Osteocyte (in vitro differentiated cells): ENCODE data around the genes AFM, RASSF6 and ODAPH.

DNA sequence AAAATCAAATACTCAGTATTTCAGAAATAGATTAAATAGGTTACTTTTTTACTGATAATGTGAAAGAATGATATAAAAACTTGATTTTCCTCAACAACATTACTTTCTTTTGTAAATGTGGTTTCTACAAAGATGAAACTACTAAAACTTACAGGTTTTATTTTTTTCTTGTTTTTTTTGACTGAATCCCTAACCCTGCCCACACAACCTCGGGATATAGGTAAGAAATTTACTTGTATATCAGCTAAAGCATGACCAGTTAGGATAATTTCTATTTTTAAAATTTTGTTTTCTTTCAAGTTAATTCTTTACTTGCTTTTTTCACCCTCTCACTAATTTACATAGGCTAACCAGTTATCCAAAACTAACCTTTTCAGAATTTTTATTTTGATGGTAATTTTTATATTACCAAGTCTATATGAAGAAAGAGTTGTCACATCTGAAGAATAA is at the start of gene AFM:
TSS of gene AFM (plus strand) at position 102 of the 450 bp plus-strand sequence.
- PRO-cap = no peak

DNA sequence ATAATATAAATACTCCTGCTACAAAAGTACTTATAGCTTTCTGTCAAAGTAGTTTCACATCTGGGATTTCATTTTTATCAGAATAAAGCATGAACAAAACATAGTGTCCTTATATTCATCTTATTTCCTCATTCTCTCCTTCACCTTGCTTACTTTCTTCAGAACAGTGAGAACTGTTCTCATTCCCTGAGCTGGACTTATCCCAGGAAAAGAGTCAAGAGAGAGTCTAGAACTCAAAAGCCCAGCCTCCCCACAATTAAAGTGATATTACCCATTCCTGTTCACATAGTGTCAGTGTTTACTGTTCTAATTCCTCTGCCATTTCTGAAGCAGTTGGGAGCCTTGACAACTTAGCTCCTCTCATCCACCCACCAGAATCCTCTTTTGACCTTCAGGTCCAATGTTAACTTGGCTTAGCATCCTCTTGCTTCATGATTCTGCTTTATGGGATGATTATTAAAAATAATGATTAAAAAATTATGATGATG is 42.9 kb downstream of the RASSF6 start:
- PRO-cap = no peak

DNA sequence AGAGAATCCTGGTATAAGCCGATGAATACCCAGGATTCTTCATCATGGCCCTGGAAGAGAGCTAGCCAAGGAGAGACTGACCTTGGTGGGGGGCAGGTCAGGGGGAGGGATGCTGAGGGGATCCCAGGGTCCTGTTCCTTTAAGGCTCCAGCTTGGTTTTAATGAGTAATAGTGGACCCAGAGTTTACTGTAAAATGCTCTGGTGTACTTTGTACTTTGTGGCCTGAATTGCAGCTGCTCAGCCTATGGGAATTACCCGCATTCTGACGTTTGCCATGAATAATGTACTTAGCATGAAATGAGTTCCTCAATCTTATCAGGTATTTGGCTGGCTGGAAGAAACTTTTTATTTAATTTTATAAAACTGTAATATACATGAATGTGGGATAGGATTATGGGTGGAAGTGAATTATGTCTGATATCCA is 16.8 kb downstream of the RASSF6 start:
- PRO-cap = no peak

DNA sequence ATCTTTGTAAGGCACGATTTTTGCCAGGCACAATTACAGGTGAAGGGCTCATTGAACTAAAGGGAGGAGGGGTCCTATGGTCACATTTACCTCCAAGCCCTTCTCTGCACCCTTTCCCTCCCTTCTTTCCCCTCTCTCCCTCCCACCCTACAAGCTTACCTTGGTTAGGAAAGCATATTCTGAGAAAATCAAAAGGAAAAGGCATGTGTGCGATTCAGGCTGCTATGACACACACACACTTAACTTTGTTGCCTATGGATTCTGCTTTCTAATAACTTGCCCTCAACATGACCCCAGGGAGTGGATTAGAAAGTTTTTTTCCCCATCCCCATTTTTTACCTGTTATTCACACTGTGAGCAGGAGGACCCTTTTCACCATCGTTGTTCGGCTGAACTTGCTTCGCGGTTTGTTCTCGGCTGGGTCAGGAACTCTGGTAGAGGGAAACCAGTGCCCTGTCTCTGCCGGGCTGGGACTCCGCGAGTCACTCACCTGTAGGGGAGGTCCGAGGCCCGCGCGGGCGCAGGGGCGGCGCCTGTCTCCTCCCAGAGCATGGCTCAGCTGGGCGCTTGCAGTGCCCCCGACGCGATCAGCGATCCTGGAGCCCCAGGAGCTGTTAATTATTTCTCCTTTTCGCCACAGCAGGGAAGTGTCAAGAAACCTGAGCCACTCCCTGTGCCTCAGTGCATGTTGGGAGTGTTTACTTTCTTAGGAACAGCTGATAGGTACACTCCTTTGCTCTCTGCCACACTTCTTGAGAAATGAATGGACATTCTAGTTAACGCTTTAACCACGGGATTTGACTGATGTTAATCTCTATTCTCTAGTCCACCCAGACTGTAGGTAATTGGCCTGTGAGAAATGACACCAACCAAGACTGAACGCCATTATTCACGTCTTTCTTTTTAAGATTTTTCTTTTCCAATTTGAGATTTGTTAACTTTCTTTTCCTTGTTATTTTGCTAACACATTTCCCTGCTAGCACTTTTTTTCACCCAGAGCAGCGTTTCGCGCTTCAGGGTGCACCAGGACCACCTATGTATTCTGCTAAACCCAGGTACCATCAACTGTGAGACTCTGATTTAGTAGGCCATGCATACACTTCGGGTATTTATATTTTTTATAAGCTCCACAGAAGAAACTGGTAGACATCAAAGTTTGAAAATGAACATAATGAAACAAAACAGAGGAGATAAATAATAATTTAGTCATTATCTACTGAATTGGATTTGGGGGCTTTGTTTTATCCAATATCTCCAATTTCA is at the start of gene RASSF6:
TSS of gene RASSF6 (minus strand) at position 488 of the 1,263 bp plus-strand sequence.
- PRO-cap = no peak

DNA sequence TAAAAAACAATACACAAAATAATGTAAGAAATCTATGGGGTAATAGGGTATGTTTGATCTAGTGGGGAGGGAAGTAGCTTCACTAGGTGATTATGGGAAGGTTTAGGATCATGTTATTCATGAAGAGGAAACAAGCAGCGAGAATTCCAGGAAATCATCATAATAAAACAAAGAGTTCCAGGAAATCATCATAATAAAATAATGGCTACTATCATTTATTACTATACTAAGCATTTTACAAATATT is 12.3 kb upstream of the CXCL8 start:
- PRO-cap = no peak

DNA sequence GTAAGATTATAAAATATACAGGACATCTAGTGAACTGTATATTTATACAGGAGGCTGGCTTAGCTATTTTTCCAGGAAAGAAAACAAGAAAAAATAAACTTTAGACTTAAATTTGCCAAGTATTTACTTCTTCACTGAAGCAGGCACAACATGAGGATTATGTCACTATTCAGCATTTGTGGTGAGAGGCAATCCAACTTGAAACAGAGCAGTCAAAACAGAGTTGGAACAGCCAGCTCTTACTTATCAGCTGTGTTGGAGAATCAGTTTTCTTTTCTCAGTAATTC is 6.7 kb downstream of the PF4V1 start:
- PRO-cap = no peak

- PRO-cap = no peak
Observed at GRCh38 chr4:73872752-73873362, 3.7 kb downstream of the CXCL1 start.

DNA sequence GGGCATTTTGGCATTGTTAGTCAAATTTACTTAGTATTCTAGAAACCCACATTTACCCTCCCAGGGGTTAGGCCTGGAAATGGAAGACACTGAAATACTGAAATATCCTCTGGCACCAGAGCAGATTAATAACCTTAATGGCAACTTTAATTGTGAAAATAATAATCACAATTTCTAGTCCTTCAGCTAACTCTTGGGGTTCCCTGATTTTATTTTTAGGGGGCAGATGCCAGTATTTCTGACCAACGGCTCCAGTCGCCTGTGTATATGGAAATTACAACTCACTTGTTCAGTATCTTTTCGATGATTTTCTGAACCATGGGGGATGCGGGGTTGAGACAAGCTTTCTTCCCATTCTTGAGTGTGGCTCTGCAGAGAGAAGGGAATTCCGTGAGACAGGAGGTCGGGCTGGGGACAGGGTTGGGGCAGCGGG is 665 bp downstream of the CXCL3 start:
- PRO-cap = no peak

- PRO-cap = no peak
Observed at GRCh38 chr4:74104345-74104538, 5.2 kb upstream of the CXCL2 start.

DNA sequence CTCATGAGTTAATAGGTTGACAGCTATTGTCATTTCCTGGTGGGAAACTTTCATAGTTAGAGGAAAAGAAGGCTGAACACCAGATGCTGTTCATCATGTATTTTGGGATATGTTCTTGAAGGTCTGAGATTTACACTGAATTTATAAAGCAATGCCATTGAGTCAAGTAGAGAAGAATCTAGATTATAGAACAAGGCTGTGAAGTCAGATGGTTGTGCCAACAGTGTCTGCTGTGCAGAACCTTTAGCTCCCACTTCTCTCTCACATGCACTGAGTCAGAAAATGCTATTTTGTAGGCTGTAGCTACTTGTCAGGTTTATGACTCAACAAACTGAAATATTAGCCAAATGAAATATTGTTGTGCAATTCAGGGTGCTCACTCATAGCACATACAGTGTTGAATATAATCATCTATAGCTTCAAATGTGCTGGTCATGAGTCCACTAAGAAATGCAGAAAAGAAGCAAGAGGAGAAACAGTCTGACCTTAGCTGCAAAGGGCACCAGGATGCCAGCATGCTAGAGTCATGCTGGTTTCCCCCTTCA is 10.0 kb upstream of the CXCL2 start:
- PRO-cap = unidirectional peak, minus-strand start at position 272 of the sequence

DNA sequence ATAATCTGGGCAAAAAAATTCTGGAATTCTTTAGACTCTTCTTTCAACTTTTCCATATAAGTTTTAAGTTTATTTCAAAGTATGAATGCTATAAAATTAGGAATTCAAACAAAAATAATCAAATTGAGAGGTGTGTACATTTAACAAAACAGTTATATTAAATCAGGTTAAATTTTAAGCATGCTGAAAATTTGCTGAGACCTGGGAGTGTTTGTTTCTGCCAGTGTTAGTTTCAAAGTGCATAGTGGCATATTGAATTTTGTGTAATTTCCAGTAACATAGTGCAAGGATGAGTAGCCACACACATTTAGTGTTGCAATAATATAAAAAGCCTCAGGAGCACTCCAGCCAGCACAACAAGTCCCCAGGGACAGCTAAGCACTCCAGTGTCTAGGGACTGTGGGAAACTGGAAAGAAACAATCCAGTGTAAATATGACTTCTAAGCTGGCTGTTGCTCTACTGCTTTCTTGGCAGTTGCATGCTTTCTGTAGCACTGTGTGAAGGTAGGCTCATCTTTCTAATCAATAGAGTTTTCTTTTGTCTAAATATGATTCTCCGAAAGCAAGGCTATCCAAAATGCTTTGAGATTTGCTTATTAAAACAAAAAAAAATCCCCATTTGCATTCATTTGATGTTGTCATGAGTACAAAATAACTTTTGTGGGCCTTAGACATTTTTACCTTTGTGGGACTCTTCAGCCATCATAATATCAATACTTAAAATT is 24.1 kb upstream of the CXCL2 start:
- PRO-cap = no peak

DNA sequence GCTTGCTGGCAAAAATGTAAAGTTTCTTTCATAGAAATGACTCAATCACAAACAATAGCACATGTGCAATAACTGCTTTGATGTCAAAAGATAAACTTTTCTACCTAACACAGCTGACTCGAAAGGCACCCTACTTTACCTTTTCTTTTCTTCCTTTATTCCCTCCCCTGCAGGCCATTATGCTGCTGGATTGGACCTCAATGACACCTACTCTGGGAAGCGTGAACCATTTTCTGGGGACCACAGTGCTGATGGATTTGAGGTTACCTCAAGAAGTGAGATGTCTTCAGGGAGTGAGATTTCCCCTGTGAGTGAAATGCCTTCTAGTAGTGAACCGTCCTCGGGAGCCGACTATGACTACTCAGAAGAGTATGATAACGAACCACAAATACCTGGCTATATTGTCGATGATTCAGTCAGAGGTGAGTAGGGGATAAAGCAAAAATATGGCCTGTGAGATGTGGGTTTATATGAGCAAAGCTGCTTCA is 1.5 kb downstream of the AREG start:
- PRO-cap = no peak

DNA sequence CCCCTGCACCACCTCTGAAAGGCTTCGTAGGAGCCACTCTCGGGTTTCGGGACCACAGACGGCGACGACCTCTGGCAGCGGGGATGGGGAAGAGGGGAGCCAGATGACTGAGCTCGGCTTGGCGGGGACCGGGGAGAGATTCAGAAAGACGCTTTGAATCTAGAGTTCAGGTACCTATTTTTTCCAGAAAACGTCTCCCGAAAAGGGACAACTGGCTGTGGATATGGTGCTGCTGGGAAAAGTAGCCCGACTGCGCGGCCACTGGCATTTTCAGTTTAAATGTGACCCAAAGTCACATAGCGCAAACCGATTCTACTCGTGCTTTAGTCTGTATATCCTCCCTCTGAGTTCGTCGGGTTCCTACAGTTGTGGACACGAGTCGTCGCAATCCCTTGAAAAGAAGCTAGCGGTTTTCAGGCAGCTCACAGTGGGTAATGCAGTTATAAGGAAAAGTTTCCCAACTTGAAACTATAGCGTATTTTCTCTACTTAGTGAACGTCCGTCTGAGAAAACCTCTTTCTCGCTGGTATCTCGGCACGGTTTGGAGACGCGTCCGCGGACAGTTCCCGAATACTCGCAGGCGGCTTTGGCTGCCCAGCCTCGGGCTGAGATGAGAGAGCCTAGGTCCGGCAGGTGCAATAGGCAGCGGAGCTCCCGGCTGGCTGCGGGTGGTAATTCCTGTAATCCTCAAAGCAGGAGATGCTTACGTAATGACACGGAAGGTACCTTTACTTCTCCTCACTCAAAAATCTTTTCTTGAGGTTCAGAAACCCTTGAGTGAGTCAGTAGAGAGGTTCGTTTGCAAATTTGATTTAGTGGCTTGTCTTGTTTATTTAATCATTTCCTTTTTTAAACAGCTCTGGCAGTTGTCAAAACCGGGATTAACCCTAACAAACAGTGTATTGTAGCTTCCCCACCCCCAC is 1.4 kb downstream of the PARM1 start:
- PRO-cap = no peak

GRCh38 chr4:75028086-75028921 is 95.4 kb downstream of the PARM1 start:
- PRO-cap = no peak

GRCh38 chr4:75180724-75181918 is 248.2 kb downstream of the PARM1 start:
- PRO-cap = no peak

DNA sequence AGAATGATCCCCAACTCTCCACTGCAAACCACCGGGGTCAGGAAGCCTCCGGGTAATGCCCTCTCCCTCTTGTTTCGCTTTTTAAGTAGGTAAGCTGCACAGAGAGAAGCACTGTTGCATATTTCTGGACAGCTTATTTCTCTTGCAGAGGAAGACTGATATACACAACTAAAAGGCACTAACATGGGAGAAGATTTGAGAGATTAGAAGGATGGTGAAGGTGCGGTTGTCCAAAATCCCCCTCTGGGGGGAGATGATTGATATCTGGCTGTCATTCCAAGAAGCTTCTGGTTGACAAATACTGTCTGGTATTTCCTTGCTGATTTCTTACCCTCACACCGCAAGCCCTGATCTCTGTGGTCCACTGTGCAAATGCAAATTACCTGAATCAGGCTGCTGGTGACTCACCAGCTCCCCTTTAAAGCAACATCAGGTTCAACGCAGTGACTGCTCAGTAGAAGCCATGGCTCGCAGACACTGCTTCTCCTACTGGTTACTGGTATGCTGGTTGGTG is at the start of gene ODAPH:
TSS of gene ODAPH (plus strand) at position 447 of the 514 bp plus-strand sequence.
- PRO-cap = no peak

DNA sequence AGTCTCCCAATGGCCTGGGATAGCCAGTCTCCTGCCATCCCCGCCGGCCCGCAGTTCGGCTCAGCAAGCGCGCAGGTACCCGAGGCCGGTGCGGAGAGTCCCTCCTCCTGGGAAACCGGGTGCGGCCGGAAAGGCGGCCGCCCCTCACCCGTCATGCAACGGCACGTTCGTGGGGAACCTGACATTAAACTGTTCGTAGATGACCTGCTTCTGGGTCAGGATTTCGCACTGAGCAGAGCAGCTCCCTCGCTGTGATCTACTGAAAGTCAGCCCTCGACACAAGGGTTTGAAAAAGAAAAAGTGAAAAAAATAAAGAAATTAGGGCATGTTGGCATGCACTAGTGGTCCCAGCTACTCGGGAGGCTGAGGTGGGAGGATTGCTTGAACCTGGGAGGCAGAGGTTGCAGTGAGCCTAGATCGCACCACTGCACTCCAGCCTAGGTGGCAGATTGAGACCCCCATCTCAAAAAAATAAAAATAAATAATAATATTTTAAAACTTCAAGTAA is 15.9 kb downstream of the PPEF2 start:
- PRO-cap = no peak

DNA sequence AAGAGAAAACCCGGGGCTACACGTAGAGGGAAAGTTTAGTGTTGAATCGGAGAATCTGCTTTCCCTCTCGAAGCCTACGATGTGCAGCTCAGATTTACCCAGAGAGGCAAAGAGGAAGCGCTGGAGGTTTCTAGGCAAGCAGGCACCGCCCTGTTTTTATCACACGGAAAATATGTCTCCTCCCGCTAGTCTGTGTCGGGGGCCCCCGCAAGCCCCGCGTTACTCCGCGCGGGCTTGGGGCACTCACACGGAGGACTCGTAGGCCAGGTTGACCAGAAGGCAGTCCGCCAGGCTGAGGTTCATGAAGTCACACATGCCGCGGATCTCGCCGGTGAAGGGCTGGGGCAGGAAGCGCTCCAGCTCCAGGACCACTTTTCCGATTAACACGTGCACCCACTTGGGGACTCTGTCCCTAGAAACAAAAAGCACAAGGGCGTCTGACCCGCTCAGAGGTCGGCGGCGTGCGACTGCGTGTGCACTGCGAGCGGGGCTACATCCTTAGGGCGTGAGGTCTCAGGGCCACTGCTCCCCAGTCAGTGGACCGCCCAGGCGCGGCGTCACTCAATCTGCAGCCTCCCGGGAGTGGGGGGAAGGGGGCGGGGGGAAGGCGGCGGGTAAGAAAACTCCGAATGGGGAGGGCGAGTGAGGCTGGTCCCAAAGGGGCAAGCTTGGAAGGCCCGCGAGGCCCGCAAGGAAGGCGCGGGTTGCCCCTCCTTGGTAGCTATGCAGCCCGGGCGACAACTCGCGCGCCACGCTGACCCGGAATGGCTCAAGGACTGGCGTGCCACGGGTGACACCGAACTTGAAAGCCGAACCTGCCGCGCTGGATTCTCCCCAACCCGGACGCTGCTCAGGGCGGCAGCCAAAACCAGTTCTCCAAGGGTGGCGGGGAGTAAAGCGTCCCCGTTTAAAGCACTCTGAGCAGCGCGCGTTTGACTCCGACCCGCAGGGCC is 783 bp downstream of the NAAA start:
- PRO-cap = unidirectional peak, plus-strand start at position 232 of the sequence; unidirectional peak, plus-strand start at position 310 of the sequence; bidirectional peak, plus-strand start at position 657 of the sequence, minus-strand start at position 568 of the sequence; unidirectional peak, minus-strand start at position 766 of the sequence

- PRO-cap = no peak
Observed at GRCh38 chr4:76002150-76002510, 5.2 kb downstream of the CXCL9 start.

- PRO-cap = no peak
Observed at GRCh38 chr4:76255989-76256561, 4.6 kb downstream of the FAM47E start.